Diencephalon (tissue), 2 donors: ENCODE measurements around the gene LYPLAL1.

DNA sequence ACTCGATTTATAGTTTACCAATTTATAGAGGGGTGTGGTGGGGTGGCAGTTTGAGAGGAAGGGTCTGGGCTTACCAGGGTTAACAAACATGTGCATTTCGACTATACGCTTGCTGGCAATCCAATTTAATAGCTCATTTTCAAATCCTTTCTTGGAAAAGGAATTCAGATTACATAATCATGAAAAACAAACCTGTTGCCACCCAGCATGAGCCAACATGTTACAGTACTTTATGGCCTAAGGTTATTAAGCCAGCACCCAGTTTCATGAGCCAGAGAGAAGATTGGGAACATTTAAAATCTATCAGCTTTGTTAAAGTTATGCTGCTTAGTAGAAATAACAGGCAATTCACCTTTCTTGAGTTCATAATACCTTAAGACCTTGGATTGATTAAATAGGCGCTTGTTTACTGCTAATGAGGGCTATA, 22.6 kb upstream of the PTPN14 start:
- RAMPAGE, long total RNA: no peak

DNA sequence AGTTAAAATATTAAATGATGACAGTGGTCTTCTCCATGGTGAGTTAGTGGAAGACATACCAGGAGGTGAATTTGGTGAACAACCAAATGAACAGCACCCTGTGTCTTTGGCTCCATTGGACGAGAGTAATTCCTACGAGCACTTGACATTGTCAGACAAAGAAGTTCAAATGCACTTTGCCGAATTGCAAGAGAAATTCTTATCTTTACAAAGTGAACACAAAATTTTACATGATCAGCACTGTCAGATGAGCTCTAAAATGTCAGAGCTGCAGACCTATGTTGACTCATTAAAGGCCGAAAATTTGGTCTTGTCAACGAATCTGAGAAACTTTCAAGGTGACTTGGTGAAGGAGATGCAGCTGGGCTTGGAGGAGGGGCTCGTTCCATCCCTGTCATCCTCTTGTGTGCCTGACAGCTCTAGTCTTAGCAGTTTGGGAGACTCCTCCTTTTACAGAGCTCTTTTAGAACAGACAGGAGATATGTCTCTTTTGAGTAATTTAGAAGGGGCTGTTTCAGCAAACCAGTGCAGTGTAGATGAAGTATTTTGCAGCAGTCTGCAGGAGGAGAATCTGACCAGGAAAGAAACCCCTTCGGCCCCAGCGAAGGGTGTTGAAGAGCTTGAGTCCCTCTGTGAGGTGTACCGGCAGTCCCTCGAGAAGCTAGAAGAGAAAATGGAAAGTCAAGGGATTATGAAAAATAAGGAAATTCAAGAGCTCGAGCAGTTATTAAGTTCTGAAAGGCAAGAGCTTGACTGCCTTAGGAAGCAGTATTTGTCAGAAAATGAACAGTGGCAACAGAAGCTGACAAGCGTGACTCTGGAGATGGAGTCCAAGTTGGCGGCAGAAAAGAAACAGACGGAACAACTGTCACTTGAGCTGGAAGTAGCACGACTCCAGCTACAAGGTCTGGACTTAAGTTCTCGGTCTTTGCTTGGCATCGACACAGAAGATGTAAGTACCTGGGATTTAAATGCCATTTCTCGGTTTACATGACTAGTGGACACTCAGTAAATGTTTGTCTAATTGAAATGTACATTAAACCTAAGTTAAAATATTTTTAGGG, 39.7 kb downstream of the CENPF start:
- RAMPAGE, long total RNA: no peak

GRCh38 chr1:214645202-214646403, 42.6 kb downstream of the CENPF start:
- RAMPAGE, long total RNA: no peak

DNA sequence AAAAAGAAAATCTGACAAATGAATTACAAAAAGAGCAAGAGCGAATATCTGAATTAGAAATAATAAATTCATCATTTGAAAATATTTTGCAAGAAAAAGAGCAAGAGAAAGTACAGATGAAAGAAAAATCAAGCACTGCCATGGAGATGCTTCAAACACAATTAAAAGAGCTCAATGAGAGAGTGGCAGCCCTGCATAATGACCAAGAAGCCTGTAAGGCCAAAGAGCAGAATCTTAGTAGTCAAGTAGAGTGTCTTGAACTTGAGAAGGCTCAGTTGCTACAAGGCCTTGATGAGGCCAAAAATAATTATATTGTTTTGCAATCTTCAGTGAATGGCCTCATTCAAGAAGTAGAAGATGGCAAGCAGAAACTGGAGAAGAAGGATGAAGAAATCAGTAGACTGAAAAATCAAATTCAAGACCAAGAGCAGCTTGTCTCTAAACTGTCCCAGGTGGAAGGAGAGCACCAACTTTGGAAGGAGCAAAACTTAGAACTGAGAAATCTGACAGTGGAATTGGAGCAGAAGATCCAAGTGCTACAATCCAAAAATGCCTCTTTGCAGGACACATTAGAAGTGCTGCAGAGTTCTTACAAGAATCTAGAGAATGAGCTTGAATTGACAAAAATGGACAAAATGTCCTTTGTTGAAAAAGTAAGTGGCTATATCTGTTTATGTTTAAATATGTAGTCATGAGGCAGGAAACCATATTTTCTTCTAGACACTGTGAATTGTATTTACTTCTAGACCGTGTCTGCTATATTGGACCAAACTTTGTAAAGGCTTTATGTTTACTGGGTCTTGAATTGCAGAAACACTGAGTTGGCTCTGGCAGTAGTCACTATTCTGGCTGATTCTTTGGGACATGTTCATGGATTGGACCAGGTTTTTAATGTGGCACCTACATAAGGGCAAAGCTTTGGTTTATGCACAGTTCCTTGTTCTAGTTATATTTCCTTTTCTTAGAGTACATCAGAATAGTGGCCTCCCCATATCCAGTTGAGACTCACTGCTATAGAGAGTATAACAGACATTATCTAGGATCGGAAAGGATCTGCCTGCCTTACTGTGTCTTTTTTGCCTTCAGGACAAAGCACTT, 44.1 kb downstream of the CENPF start:
- RAMPAGE, long total RNA: no peak

DNA sequence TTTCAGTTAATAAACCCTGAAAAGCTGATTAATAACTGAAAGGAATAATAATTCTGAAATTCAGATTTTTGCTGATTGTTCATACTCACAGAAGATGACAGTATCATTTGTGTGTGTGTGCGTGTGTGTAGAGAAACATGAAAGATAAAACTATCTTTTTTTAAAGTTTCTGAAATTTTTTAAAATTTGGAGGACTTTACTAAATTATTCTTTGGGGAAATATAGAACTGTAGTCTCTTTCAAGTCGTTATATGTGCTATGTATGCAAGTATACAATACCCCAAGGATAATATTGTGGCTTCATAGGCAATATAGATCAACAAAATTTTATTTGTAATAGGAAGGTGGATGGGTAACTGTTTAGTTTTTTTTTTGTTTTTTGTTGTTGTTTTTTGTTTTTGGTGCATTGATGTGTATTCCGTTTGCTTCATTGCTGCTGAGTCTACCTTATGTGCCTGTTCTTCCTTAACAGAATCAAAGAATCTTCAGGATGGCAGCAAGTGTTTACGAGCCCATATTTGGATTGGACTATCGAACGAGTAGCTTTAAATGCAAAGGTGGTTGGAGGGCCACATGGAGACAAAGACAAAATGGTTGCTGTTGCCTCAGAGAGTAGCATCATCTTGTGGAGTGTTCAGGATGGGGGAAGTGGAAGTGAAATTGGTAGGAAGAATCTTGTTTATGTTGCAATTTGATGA, 19.1 kb downstream of the KCTD3 start:
- RAMPAGE, long total RNA: no peak

DNA sequence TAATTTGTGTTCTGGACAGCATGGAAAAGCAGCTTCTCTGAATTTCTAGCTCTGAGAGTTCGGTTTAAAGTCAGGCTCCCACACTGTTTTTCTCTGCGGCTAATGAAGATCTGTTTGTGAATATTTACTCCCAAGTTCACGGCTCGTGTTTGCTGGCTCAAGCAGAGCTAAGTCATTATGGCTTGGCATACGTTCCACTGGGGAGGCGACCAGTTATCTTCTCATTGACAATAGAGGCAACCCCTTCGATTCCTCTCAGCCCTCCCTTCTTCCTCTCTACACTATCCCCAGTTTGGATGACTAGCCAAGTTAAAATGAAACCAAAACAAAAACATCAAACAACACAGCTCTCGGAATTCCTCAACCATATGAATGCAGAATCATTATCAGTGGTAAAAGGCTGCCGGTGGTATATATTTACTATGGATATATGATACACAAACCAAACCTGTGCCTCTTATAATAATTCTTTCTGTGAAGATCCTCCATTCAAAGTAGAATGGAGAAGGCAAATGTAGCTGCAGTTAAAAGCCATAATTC, 108.1 kb upstream of the USH2A start:
- RAMPAGE, long total RNA: no peak

DNA sequence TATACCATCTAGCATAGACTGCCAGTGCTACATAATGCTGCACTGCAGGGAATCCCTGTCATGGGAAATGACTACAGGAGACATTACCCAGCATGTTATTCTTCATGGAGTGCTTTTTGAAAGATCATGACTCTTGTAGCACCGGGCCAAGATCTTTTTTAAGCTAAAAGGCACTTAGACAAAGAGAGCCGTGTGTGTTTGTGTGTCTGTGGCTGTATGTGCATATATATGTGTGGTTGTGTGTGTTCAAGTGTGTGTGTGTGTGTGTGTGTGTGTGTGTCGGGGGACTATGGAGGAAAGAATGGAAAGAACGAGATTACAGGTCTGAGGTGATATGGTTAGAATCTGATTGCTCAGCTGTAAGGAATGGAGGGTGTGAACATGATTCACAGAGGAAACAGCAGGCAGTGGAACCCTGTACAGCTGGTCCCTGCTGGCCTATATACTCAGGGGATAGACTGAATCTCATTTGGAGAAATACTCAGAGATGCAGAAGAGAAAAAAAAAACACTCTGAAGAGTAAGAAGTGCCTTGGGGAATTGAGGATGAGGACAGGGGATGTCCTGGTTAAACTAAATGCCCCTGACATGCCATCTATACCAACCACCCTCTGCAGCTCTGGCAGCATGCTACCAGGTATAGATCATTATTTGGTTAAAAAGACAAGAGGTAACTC, 180.1 kb upstream of the ESRRG start:
- RAMPAGE, long total RNA: no peak

DNA sequence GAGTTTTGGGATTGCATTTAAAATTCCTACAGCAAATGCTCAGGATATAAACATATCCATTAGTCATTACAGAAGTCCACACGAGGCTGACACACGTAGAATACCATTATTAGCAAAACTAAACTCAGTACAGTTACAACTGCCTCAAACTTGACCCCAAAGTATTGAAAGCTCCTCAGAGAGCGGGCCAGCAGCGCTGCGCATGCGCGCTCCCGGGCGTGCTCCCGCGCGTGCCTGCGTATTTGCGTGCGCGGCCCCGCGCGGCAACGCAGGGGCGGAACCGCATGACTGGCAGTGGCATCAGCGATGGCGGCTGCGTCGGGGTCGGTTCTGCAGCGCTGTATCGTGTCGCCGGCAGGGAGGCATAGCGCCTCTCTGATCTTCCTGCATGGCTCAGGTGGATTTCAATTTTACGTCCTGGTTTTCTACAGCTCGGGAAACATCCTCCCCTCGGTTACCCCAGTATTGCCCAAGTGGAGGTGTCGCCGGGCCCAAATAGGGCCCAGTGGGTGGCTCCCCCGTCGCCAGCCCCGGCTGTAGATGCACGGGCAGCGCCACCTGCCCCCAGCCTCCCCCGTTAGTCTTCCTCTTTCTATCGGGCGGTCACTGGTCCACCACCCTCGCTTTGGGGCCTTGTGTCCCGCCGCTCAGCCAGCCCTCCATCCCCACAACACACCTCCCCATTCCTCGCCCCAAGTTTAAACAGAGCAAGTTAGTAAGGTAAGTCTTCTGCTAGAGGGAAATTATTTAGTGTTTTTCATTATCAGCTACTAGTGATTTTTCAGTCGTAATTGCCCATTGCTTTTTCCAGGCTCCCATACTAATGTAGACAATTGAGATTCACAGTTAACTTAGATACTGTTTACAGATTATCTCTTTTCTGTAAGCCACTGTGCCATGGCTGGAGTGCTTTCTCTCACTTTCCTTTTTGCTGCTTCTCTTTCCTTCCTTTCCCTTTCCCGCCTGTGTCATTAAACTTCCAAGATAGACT, at the start of gene LYPLAL1:
Gene LYPLAL1 (plus strand): TSS at position 294 of the 991 bp plus-strand sequence.
- RAMPAGE, long total RNA: start-site peak on the plus strand centred at position 272 of the sequence, 51 bp wide, 2,108 and 1,517 reads in 2 replicates

DNA sequence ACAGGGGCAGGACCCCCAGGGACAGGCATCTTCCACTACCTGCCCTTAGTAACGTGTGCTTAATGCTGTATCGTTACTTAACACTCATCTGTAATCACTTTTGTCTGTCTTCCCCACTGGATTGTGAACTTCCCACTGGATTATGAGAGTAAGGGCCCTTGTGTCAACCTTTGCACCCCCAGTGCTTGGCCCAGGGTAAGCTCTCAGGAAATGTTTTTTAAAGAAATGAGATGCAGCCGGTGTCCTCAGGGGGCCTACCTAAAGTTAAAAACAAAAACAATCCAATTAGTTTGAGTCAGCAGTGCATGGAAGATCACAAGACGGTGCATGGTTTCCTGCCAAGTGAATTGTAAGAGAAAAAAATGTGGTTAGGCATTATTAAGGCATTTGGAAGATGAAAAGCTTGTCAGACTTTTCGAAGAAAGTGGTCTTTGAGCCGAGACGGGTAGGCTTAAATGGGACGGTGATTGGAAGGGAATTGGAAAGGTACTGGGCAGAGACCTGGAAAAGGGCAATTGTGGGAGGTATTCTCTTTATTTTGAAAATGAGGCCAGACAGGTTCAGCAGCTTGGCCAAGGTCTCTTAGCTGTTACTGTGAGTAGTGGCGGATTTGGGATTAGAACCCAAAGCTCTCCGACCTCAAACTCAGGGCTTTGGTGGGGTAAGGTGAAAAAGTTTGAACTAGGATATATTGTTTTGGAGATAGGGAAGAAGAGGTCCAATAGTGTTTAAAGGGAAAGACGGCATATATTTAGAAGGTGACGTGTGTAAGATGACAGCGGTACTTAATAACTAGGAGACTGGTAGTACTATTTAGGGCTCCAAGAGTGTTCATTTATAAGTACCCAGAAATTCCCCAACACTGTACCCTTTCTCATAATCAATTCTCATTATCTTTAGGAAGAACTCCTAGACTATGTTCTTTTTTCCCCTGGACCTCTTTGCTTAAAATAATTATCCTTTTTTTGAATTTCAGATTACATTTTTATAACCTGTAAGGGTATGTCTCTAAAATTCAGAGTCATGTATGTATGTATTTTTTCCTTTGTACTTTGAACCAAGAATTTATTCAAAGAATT, 1.2 kb downstream of the LYPLAL1 start:
- RAMPAGE, long total RNA: no peak

DNA sequence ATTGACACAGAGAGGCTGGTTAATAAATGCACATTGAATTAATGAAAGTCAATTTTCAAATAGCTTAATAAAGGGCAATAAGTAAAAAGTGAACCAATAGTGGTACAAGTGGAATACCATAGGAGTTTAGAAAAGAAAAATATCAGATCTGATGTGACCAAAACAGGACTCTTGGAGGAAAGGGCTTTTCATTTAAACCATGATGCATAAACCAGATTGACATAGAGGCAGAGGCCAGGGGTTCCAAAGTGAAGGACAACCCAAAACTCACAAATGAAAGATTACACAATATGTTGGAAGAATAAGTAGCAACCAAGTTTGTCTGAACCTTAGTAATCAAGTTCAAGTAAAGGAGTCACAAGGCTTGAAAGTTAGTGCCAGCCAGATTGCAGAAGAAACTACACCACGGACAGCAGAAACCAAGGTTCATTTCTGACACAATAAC, 124.7 kb downstream of the ZC3H11B start:
- RAMPAGE, long total RNA: no peak

GRCh38 chr1:219812356-219812810, 116.0 kb downstream of the SLC30A10 start:
- RAMPAGE, long total RNA: no peak

DNA sequence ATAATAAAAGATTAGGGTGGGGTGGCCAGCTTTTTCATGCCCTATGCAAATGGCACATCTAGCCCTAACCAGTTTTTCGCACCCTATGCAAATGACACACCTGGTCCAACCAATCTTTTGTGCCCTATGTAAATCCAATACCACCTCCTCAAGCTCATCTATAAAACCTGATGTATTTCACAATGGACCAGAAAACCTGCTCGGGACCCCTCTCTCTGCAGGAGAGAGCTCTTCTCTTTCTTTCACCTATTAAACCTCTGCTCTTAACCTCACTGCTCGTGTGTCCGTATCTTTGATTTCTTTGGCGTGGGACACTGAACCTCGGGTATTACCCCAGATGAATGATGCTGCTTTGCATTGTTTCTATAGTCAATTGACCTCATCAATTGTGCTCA, 93.9 kb downstream of the SLC30A10 start:
- RAMPAGE, long total RNA: no peak

DNA sequence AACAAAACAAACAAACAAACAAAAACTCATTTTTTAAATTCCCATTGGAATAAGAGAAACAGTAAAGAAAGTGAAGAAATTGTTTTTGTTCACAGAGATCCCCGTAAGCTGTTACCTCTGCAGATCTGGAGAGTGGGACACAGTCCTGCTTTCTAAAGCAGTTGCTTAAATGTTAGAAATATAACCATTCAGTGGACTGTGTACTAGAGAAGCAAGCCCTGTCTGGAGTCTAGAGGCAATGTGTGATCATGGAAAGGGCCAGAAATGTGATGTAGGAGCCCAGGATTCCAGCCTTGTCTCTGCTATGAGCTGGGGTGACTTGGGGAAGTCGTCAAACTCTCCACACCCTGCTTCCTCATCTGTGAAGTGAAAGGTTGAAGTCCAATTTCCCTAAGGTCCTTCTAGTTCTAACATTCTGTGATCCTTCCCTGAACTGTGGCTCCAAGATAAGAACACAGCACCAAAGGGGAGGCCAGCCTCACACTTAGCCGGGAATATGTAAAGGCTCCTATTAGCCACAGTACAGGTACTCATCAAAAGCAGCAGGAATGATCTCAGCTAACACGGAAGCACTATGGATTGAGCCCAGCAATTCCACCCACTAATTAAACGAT, 4.2 kb downstream of the SLC30A10 start:
- RAMPAGE, long total RNA: no peak

- RAMPAGE, long total RNA: no peak
These were observed 881 bp upstream of the SLC30A10 start for GRCh38 chr1:219929235-219929641.

DNA sequence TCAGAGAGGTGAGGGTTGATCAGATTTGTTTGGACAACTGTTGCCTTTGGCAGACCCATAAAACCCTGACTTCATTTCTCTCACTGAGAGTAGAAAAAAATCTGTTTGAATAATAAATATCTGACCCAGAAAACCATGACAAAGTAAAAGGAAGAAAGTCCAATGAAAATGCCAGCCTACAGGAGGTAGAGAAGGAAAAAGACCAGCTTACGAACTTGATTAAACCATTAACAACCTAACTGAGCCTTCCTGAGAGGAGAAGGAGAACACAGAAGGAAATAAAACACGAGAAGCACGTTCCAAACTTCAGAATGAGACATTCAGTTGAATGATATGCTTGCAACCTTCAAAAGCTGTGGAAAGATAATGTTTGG, 12.5 kb upstream of the SLC30A10 start:
- RAMPAGE, long total RNA: no peak

DNA sequence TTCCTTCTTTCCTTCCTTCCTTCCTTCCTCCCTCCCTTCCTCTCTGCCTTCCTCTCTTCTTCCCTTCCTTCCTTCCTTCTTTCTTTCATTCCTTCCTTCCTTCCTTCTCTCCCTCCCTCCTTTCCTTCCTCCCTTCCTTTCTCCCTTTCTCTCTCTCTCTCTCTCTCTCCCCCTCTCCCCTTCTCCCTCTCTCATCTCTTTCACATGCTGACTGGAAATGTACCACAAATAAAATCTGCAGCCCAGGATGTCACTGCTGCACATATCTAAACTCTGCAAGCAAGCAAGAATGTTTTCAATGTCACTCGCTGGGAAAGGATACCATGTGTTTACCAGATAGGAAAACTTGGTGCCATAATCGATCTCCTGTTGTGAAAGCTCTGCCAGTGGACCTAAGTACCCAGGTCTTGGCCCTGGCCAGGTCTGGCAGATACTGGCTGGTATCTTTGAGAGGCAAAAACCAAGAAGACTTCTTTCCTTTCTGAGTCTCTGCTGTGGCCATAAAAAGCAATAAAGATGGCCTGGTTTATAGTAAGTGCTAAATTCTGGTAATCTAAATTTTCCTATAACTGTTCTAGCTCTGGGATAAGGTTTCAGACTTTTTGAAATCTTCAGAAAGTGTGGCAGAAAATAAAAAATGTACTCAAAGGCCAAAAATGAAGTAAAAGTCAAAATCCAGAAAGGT, 13.3 kb upstream of the SLC30A10 start:
- RAMPAGE, long total RNA: no peak

- RAMPAGE, long total RNA: no peak
These were observed 52.2 kb downstream of the EPRS1 start for GRCh38 chr1:219994003-219994515.

GRCh38 chr1:220118796-220119464, 25.0 kb downstream of the IARS2 start:
- RAMPAGE, long total RNA: no peak

- RAMPAGE, long total RNA: no peak
These were observed 28.2 kb downstream of the IARS2 start for GRCh38 chr1:220121959-220122677.

- RAMPAGE, long total RNA: no peak
These were observed 43.5 kb downstream of the IARS2 start for GRCh38 chr1:220137337-220137955.